ENCODE data around the gene DDTL.

GRCh38 chr22:23070687-23071252 is 451 bp downstream of the GNAZ start:
- PRO-cap = no peak

- PRO-cap = no peak
Observed at GRCh38 chr22:23071253-23071861, 1.0 kb downstream of the GNAZ start.

GRCh38 chr22:23186931-23187531 is 6.7 kb downstream of the BCR start:
- PRO-cap = no peak

- PRO-cap = no peak
Observed at GRCh38 chr22:23215438-23216347, 35.4 kb downstream of the BCR start.

DNA sequence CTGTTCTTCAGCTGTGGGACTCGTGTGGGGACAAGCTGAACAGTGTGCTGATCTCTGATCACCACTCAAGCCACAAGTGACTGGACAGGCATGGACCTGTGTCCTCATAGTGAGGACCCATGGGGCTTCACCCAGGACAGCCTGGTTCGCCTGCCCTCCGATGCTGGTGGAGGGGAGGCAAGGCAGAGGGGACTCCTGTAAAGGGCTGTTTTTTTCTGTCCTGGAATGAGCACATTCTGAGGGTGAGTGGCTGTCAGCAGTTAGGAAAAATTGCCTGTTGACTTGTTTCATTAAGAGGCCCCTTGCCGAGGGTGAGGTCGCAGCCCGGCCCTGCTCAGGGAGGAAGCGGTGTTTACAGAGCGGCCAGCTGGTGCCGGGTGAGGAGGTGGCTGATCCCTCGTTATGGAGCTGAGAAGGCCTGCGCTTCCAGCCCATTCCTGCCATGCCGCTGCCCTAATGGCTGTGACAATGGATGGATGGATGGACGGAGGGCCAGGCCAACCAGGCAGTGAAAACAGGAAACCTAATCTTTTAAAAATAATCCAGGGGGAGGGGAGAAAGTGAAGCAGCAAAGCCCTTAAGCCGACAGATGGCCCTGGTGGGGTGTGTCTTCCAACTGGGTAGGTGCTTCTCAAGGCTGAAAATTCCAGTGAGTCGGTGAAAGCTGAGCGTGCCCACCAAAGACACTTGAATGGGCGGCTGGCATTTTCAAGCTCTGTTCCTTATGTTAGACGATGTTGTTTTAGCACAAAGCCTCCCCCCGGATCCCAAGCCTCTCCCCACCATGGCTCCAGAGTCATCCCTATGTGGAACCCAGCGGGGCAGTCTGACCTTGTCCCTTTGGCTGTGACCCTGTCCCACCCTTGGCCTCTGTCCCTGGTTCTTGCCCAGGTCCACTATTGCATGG is 38.5 kb downstream of the BCR start:
- PRO-cap = no peak

- PRO-cap = no peak
Observed at GRCh38 chr22:23264570-23265102, 84.3 kb downstream of the BCR start.

DNA sequence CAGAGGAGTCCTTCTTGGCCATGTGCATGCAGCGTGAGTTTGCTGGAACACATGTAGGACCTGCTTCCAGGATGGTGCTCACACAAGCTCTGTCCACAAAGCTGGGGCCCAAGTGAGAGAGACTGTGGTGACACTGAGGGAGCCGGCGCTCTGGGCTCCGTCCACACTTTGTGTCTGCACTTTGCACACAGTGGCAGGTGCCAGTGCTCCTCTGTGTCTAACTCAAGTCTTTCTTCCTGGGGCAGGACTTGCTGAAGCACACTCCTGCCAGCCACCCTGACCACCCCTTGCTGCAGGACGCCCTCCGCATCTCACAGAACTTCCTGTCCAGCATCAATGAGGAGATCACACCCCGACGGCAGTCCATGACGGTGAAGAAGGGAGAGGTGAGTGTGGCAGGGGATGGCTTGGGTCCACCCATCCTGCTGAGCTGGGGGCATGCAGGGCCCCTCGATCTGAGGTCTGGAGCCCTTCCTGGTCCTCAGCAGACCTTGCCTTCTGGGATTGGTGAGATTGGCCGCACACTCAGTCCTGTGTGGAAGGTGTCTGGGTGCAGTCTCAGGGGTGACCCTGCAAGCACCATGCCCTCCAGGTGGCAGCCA is 93.2 kb downstream of the BCR start:
- PRO-cap = no peak

- PRO-cap = no peak
Observed at GRCh38 chr22:23686409-23686981, 4.3 kb upstream of the RGL4 start.

GRCh38 chr22:23694215-23694692 is 3.4 kb downstream of the RGL4 start:
- PRO-cap = no peak

- PRO-cap = no peak
Observed at GRCh38 chr22:23800327-23800715, 13.6 kb downstream of the SMARCB1 start.

DNA sequence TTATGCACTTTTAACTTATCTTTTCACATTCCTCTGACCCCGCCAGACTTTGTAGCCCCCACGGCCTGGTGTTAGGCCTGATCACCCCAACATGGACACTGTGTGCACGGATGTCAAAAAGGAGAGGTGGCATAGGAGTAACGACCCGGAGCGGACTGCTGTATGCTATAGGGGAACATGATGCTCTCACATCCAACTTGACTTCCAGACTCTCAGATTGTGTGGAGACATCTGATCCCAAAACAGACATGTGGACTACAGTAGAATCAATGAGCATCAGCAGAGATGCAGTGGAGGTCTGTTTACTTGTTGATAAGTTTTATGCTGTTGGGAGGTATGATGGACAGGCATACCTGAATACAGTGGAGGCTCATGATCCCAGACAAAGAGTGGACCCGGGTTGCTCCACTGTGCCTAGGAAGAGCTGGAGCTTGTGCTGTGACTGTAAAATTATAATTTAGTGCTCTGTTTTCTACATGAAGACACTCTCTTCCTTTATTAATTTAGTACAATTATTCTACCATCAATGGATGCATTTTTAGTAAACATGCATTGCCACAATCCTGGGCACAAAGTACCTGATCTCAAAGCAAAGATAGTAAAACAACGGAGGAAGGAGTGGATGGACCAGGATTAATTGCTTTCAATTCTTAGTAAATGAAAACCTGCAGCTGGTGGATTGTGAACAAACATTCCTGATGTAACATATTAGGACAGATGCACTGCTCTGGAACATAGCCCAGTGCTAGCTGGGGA is 31.7 kb downstream of the GSTT2B start:
- PRO-cap = no peak

GRCh38 chr22:23966727-23967136 is at the start of gene DDTL:
Gene DDTL (plus strand): TSS chr22:23966888.
- PRO-cap = no peak

- PRO-cap = no peak
Observed at GRCh38 chr22:24001277-24001772, 3.9 kb downstream of the GSTT4 start.

DNA sequence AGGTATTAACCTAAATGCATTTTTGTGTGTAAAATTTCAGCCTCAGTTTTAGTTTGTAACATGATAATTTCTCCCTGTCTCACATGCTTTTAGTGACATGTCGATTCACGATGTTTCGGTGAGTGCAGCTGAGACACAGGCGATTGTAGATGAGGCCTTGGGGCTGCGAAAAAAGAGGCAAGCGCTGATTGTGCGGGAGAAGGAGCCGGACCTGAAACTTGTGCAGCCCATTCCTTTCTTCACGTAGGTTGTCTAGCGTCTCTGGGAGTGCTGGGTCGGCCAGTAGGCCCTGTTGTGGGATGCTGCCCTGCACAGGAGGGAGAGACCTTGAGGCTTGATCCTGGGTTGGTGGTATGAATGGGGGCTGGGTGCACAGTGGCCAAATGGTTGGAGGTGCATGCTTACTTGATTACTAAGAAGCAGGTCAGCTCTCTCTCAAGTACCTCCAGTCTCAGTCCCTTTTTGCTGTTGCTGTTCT is 39.7 kb downstream of the CABIN1 start:
- PRO-cap = no peak

GRCh38 chr22:24156655-24157406 is 24.5 kb upstream of the SUSD2 start:
- PRO-cap = no peak

- PRO-cap = no peak
Observed at GRCh38 chr22:24176360-24176928, 4.8 kb upstream of the SUSD2 start.

- PRO-cap = no peak
Observed at GRCh38 chr22:24177857-24178493, 3.3 kb upstream of the SUSD2 start.

DNA sequence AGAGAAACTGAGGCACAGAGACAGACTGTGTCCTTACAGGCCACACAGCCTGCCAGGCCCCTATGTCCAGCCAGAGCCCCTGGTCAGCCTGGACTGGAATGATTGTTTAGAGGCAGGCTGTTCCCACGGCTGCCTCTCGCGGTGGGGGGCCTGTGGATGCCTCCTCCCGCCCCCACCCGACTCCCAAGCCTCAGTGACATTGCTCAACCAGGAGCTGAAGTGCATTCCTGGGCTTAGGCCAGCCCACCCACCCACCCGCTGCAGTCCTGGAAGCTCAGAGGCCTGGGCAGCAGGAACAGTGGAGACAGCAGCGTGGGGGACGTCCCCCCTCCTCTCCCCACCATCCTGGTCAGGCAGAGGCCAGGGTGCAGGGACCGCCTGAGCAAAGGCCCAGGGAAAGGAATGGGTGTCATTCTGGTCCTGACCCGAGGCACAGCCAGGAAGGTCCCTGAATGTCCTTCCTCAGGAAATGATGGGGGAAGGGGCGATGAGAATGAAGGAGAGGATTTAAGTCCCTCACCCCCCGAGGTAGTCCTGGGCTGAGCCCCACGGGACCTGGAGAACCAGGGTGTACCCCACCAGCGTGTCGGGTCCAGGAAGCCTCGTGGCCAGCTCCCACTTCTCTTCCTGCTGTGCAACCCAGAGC is 1.4 kb upstream of the GGT5 start:
- PRO-cap = bidirectional peak, plus-strand start at position 261 of the sequence, minus-strand start at position 95 of the sequence

DNA sequence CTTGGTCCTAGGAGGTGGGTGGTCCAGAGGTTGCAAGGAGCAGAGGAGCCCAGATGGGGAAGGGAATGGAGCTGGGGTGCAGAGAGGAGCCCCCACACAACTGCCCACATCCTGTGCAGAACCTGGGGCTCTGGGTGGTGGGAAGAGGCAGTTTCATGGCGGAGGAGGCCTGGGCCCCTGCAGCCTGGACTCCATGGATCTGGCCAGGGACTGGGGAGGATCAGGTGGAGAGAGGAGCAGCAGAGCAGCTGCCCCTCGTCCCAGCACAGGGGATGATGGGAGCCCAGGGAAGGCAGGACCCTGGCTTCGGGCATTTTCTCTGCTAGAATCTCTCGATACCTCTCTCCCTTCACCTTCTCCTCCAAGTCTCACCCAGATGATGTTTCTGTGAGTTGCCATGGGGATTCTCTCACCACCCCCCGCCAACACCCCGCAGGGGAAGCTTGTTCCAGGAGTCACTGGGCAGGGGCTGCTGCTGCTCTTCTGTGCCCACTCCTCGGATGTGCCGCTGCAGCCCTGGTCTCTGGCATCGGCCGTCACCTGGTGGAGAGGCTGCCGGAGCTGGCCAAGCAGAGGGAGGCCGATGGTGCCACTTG is 800 bp upstream of the ADORA2A start:
- PRO-cap = no peak

DNA sequence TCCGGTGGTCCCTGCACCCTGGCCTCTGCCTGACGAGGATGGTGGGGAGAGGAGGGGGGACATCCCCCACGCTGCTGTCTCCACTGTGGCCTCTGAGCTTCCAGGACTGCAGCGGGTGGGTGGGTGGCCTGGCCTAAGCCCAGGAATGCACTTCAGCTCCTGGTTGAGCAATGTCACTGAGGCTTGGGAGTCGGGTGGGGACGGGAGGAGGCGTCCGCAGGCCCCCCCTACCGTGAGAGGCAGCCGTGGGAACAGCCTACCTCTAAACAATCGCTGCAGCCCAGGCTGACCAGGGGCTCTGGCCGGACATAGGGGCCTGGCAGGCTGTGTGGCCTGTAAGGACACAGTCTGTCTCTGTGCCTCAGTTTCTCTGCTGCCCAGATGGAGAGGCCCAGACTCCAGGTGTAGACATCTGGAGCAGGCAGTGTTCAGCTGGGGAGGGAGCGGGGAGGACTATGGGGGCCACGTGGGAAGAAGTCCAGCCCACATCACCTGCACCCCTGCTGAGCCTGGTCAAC is 28.5 kb downstream of the GGT1 start:
- PRO-cap = no peak